Pulmonary artery (tissue), 1 donor: ENCODE data around the genes HAUS8 and INSL3.

- PRO-cap = no peak
Measured at GRCh38 chr19:17052847-17053474, 22.3 kb downstream of the HAUS8 start.

DNA sequence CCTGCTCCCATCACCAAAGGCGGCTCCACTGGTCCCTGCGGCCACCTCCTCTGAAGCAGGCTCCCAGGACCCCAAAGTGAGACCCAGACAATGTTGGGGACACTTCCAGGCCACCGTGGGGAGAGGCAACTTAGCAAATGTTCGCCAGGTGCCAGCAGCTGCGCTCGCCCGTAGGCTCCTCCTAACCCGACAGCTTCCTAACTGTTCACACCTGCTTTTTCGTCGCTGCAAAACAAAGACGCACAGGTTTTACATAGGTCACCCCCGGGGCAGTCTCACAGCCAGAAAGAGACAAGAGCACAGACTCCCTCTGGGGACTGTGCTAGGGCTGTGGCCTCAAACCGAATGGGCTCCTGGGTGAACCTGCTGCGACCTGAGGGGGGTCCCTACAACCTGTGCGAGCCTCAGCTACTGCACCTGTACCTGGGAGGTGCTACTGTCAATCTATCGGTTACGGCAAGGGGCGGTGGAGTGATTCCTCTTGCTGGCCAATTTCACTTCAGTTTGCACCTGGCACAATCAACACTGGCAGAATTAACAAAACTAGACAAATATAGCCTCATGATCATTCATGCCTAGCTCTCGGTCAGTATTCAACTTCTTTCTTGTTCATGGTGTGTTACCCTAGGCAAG lies 871 bp downstream of the HAUS8 start:
- PRO-cap = no peak

DNA sequence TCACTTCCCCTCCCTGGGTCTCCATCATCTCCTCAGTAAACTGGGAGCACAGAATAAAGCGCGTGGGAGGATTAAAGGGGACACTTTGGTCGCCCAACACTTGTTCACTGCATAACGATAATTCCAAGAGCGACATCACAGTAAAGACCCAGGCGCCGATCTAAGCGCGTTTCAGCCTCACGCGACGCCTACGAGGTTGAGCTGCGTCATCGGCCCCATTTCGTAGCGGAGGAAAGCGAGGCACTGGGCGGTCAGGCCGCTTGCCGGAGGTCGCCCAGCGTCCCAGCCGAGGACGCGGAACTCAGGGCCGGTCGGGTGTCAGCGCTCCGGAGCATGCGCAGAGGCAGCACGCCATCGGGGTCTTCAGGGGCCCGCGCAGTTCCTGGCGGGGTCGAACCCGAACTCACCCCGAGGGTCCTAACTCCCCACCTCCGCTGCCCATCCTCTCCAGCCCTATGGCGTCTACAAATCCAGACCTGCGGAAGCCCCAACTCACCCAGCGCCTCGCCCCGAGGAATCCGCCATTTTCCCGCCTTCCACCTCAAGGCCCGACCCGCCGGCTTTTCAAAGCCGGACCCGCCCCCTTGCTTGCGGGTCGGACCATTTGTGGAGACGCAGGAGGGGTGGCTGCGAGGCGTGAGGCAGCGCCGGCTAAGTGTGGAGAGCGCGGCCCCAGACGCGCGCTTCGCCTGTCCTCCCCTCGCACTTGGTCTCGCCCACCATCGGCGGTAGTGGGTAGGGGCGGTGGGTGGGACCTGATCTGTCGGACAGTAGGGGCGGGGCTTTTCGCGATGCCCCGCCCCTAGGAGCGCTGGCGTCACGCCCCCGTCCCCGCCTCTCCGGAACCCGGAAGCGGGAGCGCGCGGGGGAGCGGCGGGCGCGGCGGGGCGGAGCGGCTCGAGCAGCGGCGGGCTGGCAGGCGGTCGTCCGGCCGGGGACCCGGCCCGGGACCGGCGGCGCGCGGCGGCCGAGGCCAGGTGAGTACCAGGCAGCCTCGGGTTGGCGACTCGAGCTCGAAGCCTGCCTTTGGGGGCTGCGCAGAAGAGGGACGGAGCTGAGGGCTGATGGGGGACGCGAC lies at the start of gene HAUS8:
Gene HAUS8, minus strand, starts transcription at position 555 of the 1,078 bp plus-strand sequence.
- PRO-cap = bidirectional peak, plus-strand start at position 844 of the sequence, minus-strand start at position 538 of the sequence

DNA sequence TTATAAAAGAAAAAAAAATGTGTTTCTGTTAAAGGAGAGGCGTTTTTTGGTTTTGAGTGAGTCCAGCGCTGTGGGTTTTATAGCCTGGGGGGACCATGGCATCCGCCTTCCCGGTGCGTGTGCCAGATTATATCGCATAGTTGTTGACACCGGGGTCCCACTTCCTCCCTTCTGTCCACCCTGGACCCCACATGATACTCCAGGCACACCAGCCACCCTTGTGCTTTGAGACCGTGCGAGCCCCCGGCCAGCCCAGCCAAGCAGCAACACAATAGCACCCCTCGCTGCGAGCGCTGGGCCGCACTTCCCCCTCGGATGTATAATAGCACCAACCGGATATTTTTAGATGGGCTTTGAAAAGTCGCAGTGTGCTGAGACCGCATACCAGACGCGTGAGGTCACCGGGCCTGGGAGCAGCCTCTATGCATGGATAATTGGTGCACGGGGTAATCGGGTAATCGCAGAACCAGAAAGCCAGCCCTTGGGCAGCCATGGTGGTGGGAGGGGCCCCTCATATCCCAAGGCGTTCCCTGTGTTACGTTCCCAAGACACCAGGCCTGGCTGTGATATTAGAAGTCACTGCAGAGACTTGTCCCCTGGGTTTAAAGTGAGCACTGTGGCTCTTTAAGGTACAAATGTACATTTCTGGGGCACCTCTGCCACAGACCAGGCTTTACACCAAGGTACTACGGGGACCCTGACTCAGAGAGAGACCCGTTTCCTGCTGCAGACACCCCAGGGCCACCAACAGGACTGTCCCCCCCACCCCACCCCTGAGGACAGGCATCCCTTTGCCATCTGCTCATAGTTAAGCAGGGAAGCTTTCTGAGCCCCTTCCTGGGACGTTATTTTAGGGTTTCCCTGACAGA lies 59.9 kb downstream of the MYO9B start:
- PRO-cap = bidirectional peak, plus-strand start at position 387 of the sequence, minus-strand start at position 295 of the sequence

DNA sequence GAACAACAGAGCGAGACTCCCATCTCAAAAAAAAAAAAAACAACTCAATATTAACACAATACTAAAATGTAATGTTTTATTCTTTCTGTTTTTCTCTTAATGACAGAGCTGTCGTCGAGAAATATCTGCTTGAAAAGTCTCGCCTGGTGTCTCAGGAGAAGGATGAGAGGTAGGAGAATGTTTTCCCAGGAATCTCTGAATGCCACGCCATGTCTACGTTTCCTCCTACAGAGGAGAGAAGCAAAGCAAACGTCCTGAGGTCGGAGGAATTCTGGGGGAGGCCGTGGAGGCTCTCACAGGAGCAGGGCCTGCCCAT lies 62.7 kb upstream of the USE1 start:
- PRO-cap = no peak

DNA sequence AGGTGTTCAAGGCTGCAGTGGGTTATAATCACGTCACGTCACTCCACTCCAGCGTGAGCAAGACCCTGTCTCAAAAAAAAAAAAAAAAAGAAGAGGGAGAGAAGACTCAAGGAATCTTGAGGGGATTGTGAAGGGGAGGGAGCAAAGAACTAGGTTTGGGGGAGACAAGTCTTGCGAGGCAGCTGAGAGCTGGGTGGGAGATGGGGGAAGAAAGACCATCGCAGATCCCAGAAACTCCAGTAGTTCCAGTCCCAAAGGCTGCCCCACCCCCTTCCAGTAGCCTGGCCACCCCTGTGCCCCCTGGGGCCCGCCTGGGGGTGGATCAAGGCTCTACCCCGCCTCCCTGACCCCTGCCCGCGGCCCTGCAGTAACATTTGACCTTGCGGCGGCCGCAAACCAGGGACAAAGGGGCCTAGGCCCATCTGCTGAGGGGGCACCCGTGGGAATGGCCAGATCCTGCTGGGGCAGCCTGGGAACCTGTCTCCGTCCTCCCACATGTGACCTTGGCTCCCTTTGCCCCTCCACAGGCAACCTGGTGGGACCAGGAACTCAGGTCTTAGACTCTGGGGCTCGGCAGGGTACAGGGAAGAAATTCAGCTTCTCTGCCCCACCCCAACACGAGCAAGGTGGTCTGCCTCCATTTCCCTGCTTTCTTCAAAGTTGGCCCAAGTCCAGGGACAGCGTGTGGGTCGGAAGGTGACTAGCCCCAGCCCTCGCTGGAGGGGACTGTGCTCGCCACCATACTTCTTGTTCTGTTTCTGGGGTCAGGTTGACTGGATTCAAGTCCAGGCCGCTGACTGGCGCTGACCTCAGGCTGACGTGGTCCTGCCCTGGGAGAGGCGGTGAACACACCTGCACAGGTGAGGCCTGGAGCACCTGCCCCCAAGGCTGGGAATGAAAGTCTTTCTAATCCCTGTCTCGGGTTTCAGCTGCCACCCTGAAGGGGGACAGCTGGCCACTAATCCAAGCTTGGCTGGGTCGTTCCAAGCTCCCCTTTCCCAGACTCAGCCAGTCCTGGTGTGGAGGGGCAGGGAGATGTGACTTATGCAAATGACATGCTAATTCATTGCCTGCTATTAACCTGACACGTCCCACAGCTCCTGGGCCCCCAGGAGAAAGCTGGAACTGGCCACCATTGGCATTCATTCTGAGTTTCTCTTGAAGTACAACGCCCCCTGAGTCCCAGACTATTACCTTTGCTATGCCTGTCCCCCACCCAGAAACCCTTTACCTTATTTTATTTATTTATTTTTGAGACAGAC lies 2.4 kb upstream of the NR2F6 start:
- PRO-cap = no peak

DNA sequence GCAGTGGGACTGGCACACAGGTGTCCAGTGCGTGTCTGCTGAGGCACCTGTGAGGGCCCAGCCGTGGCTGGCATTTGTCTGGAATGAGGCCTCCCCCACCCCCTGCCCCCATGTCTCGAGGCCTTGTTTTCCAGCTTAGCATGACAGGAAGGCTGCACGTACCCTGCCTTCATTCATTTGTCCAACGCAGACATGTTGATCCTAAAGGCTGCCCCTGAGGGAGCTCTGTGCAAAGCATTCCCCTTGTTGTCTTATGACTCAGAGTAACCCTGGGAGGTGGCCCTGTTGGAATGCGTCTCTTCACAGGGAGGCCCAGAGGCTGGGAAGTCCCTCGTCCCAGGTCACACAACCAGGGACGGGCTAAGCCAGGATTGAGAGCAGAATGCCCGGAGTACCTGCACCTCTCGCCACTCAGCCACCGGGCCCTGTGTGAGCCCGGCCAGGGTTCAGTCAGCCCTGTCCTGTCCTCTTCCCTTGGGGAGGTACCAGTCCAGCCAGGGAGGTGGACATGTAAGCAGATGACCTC lies 2.5 kb downstream of the DDA1 start:
- PRO-cap = no peak

DNA sequence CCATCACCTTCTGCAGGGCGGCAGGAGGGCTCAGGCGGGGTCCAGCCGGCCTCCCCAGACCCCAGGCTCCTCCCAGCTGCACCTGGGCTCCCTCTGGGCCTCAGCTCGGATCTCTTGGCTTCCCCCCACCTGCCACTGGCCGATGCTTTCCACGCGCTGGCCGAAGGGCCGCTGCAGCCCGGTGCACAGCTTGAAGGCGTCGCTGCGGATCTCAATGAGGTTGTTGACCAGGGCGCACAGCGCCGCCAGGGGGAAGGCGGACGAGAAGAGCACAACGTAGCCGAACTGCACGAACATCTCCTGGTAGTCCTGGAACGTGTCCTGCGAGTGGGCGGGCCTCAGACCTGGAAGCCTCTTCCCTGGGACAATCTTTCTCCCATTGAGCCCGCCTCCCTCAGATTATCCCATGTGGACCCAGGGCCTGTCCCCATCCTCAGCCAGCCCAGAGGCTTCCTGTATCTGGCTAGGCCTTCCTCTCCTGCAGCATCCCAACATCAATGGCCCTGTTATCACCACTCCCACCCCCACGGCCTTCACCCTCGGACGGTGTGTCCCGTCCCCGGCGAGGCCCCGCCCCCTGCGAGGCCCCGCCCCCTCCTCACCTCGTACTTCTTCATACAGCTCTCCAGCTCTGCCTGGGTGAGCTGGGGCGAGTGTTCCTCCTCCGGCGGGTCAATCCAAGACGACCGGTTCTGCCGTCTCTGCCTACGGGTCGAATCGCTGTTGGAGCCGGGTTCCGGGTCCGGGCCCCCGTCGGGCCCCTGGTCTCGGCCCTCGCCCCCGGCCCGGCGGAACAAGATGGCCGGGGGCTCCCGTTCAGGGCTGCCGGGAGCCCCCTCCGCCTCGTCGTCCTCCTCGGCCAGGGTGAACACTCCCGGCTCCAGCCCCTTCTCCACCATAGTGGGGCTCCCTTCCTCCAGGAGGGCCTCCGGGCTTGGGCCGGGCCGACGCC lies 6.8 kb downstream of the ANO8 start:
- PRO-cap = no peak

- PRO-cap = no peak
Measured at GRCh38 chr19:17333485-17334208, 1.0 kb downstream of the ANO8 start.

- PRO-cap = unidirectional peak, minus-strand start at chr19:17391019; unidirectional peak, minus-strand start at chr19:17391047
Measured at GRCh38 chr19:17390409-17391528, 3.2 kb downstream of the CCDC194 start.

GRCh38 chr19:17403166-17404024 lies 2.0 kb downstream of the BST2 start:
- PRO-cap = no peak

DNA sequence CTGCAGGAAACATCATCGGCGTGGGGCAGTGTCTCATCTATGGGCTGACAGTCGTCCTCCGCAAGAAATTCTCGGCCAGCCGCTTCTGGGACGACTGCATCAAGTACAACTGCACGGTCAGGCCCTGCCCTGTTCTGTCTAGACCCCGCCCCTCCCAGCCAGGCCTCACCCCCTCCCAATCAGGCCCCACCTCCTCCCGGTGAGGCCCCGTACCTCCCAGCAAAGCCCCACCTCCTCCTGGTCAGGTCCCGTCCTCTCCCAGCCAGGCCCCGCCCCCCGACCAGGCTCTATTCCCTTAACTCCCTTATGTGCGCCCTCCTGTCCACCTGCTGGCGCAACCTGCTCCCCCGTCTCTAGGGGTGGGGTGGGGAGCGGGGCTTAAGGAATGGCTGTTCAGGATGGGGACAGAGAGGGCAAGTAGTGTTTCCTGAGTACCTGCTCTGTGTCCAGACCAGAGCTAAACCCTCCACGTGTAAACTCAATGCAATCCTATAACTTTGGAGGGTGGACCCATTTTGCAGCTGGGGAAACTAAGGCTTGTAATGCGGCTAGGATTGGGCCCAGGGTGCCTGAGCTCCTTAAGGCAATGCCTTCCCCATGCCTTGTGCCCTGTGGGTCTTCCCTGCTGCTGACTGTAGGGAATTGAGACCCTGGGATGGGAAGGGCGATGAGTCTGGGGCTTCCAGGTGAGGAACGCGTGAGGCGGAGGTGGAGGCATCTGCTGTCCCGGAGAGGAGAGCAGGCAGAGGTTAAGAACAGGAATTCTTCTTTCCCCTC lies 18.9 kb downstream of the SLC27A1 start:
- PRO-cap = no peak

- PRO-cap = no peak
Measured at GRCh38 chr19:17496989-17497467, 14.4 kb upstream of the PGLS start.

- PRO-cap = no peak
Measured at GRCh38 chr19:17517460-17518186, 6.2 kb downstream of the PGLS start.

- PRO-cap = no peak
Measured at GRCh38 chr19:17821355-17821719, at the start of gene INSL3. Gene INSL3, minus strand, starts transcription at chr19:17821519.

- PRO-cap = no peak
Measured at GRCh38 chr19:17943204-17943705, 10.4 kb downstream of the CCDC124 start.

DNA sequence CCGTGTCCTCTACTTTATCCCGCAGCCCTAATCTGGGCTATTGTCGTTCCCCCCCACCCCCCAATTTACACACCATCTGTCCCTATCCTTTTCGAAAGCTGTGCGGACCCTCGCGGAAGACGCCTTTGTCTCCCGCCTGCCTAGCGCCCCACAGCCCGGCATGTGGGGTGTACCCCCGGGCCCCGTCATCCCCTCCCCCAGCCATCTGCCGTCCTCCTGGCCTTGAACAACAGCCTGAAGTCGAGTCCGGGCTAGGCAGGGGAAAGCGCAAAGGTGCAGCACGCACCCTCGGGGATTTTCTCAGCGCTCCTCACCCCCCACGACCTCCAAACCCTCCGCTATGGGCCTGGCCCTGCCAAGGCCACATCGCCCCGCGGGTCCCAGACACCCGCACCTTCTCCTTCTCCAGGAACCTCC lies 16.1 kb downstream of the CCDC124 start:
- PRO-cap = no peak

DNA sequence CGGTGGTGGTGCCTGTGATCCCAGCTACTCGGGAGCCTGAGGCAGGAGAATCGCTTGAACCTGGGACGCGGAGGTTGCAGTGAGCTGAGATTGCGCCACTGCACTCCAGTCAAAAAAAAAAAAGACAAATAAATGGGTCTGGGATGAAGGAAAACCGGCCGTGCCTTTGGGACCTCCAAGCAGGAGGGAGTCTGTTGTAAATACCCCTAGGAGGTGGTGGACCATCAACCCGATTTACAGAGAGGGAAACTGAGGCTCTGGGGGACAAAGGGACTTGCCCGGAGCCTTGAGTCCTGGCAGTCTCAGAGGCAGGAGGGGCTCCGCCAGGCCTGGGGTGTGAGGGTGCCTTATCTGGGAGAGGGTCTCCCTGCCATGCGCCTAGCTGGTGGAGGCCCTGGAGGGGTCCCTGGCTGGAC lies 16.0 kb downstream of the KCNN1 start:
- PRO-cap = no peak

- PRO-cap = no peak
Measured at GRCh38 chr19:18064968-18065231, 21.8 kb downstream of the IL12RB1 start.

GRCh38 chr19:18127951-18129013 lies 24.7 kb upstream of the PIK3R2 start:
- PRO-cap = no peak